ENCODE measurements around a stretch of chr14.

GRCh38 chr14:68420224-68420654 is 372.6 kb downstream of the ZFP36L1 start:
- RRBS, result no CpG with 5 or more reads among the region's 6 CpGs

GRCh38 chr14:68449359-68449963 is 343.4 kb downstream of the ZFP36L1 start:
- RRBS, result no CpG with 5 or more reads among the region's 2 CpGs

- RRBS, result 80% methylated on average over 1 of the region's 7 CpGs
These were observed 306.7 kb downstream of the ZFP36L1 start for GRCh38 chr14:68486071-68486727.

GRCh38 chr14:68506688-68507719 is 285.9 kb downstream of the ZFP36L1 start:
- RRBS, result no CpG with 5 or more reads among the region's 12 CpGs

- RRBS, result no CpG with 5 or more reads among the region's 12 CpGs
These were observed 274.7 kb downstream of the ZFP36L1 start for GRCh38 chr14:68517971-68518682.

- RRBS, result no CpG with 5 or more reads among the region's 5 CpGs
These were observed 208.8 kb downstream of the ZFP36L1 start for GRCh38 chr14:68584072-68584426.

DNA sequence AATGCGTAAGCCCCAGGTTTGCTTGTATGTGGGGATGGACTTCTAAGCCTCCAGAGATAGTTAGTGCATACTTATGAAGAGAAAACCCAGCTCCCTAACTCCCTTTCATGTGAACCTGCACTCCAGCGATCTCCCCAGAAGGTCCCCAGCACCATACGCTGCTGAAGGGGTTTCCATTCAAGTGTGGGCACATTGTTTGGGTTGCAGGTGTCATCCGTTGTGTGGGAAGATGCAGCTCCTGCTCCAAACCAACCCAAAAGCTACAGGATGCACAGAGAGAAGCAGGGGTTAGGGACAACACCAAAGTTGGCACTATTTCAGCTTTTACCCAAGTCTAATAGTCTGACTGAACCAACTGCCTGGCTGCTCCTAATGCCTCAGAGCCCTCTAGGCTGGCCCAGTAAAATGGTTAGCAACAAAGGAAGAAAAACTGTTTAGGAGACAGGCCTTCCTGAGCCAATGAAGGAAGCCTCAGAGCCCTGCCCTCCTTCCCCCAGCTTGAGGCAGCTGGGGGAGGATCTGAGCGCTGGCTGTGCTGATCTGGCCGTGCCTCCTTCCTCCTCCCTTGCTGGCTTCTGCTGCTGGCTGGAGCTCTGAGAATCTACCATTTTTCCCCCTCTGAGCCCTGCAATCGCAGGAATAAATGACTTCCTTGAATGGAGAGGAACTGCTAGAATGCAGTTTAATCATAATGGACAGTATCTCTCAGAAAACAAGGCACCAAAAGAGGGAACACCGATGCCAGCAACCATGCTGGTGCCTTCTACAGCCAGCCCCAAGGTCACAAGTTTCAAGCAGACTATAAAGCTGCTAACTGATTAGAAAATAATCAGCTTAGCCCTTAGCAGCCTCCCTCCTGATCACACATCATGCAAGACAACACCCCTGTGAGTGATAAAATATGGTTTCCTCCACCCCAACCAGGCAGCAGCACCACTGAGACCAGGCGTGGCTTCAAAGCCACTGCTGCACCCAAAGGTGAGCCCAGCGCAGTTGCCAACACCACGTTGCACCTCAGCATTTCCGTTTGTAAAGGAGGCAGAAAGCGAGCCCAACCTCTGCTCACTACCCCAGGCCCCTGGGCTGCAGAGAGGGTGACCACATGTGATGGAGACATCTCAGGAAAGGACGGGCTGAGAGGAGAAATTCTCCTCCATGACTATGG is 12.0 kb downstream of the ZFP36L1 start:
- RRBS, result no CpG with 5 or more reads among the region's 14 CpGs

DNA sequence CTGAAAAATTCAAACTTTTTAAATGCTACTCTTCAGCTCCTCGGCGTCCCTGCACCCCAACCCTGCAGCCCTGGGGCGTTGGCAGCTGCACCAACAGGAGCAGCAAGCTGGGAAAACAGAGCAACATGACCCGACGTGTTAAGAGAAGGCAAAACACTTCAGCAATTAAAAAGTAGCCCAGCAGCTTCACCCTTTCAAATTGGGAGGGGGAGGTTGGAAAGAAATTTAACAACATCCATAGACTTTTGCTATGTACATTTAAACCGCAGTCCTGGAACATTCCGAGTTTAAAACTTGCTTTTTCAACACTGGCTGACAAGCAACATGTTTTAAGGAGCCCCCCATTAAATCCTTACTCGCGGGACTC is 1.1 kb downstream of the ZFP36L1 start:
- RRBS, result no CpG with 5 or more reads among the region's 9 CpGs

DNA sequence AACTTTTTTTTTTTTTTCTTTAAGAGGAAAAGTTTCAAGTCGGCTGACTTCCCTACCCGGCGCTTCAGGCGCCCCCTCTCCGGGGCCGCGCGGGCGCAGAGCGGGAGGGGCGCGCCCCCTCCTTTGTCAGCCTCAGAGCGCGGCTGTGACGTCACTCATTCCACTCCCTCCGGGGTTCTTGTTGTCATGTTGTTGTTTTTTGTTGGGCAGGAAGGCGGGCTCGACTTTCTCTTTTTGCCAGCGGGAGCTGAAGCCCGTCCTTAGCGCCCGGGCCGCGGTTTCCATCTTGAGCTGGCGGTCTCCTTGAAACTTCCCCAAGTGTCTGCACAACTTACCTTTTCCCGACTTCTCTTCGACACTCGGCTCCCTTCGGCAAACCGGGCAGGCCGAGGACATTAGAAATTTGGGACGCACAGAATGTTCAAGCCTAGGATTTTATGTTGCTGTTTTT is 473 bp upstream of the ZFP36L1 start:
- RRBS, result under 1% methylated on average over 23 of the region's 32 CpGs

- RRBS, result no CpG with 5 or more reads among the region's 4 CpGs
These were observed 20.9 kb upstream of the ZFP36L1 start for GRCh38 chr14:68813675-68814195.

GRCh38 chr14:68816280-68817363 is 23.8 kb upstream of the ZFP36L1 start:
- RRBS, result 2% methylated on average over 47 of the region's 91 CpGs

DNA sequence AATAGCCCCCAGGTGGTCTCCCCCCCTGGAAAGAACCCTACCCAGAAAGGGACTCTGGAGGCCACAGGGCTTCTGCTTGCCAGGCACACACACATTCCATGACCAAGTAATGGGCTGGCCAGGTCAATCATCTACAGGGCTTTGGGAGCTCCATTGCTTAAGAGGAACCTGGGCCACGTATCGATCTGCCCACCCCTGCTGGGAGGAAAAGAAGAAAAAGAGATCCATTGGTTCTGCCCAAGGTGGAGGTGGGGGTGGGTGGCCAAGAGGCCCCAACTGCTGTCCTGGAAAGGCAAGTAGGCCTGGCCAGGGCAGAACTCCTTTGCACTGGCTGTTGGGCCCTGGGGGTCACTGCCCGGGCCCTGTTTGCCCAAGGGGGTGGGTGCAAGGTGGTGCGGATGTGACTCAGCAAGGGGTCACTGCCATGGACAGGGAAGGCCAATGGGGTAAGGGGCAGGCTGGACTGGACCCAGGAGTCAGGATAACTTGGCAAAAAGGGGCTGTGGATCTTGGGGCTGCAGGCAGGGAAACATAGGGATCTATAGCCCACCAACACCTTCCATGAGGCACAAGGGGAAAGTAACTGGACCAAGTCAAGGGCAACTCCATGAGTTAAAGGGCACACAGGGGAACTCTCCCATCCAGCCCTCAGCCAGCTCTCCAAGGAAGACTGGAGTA is 31.0 kb upstream of the ZFP36L1 start:
- RRBS, result no CpG with 5 or more reads among the region's 4 CpGs

DNA sequence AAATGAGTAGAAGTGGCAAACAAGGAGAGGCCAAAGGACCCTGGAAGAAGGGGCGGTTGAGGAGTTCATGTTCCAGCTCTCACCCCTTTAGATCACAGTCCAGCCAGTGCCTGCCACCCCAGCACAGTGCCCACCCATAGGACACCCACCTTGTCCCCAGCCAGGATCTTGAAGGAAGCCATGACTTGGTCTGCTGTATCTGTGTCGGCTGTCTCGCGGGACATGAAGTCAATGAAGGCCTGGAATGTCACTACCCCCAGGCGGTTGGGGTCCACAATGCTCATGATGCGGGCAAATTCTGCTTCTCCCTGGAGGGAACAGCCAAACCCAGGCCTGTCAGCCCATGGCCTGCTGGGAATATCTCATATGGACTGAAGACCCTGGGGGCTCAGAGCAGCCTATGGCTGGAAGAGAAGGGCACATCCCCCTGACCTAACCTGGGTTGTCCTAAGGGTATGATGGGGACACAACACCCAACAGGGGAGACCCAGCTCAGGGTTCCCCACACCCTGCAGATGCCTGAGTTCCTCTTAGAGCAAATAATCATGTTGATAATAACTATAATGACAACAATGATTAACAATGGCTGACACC is 84.2 kb upstream of the ZFP36L1 start:
- RRBS, result no CpG with 5 or more reads among the region's 6 CpGs

GRCh38 chr14:68882783-68883218 is 89.9 kb upstream of the ZFP36L1 start:
- RRBS, result no CpG with 5 or more reads among the region's 8 CpGs

DNA sequence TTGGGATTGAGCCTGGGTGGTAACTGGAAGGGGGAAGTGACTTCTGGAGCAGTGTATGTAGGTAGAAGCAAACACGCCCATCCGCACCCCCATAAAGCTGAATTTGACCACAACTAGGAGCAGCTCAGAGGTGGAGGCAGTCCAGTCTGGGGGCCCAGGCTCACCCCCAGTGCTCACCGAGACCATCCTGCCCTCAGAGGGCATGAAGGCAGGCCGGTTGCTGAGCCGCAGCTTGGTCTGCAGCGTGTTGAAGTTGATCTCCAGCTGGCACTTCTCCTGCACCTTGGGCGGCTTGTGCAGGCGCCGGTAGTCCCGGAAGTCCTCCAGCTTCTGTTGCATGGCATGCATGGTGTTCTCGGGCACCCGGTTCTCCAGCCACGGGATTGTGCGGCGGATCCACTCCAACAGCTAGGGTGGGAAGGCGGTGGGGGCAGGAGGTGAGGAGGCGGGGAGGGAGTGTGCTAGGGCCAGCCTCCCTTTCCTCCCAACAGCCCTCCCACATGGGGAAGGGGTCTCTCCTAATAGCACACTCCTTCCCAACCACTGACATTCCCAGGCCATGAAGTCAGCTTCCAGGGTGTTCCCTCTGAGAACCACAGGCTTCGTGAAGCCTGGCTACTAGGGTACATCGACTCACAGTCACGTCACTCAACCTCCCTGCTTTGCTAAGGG is 87.1 kb downstream of the ACTN1 start:
- RRBS, result no CpG with 5 or more reads among the region's 20 CpGs

DNA sequence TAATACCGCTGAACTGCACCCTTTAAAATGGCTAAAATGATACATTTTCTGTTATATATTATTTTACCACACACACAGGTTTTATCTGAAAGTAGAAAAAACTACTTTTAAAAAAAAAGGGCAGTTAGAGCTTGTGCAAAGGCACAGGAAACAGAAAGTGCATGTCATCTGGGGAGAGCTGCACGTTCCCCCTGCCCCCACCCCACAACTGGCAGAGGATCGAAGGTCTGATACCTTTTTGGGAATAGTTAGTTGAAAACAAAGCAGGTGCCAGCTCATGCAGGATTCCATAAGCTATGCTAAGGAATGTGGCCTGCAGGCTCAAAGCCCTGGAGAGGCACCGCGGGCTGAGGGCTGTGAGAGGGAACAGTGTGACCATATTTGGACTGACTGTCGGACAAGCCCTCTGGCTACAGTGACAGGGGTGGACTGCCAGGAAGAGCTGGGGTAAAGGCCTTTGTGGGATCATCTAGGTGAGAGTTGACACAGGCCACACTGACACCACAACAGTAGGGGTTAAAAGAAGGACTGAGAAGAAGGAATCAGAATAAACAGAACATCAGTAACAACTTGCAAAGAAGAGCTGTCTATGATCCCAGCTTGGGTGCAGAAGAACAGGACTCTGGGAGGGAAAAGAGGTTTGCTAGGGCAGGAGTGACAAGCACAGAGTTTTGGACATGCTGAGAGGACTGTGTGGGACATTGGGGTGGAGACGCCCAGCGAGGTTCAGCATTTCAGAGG is 54.7 kb downstream of the ACTN1 start:
- RRBS, result no CpG with 5 or more reads among the region's 8 CpGs

- RRBS, result no CpG with 5 or more reads among the region's 17 CpGs
These were observed 17.2 kb downstream of the ACTN1 start for GRCh38 chr14:68961652-68962537.

DNA sequence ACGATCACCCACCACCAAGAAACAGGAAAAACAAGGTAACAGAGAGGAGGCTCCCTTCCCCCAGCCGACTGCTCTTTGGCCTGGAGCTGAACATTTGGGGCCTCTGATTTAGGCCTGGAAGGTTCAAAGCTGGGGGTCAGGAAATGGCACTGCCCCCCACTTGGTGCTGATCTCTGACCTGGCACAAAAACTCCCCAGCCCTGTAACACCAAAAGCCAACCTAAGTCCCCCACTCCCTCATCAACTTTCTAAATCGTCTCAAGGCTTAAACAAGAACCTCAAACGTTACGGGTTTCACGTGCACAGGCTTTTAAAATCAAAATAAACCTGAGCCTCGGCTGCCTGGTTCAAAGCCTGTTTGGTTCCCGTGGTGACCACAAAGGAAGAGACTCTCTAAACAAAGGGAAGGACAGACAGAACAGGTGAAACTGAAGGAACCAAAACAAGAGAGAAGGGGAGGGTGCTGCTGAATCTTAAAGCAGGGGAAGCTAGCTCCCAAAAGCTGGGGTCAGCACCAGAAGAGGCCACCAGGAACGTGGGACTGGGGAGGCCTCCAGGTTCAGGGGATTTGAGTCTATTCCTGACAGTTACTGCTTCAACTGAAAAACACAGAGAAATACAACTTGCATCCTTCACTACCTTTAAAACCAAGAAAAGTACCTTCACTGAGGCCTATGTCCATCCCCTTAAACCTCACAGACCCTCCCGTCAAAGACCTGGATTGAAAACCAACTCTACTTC is 8.8 kb downstream of the ACTN1 start:
- RRBS, result no CpG with 5 or more reads among the region's 10 CpGs

GRCh38 chr14:69053336-69053639 is 74.2 kb upstream of the ACTN1 start:
- RRBS, result no CpG with 5 or more reads among the region's 9 CpGs

GRCh38 chr14:69077722-69078474 is 75.0 kb downstream of the DCAF5 start:
- RRBS, result no CpG with 5 or more reads among the region's 1 CpG